Glomerular endothelial cell (primary cell): ENCODE results near the gene UNC13D.

- RAMPAGE, long total RNA, result no peak
Observed at GRCh38 chr17:75516699-75517310, 477 bp downstream of the TSEN54 start.

DNA sequence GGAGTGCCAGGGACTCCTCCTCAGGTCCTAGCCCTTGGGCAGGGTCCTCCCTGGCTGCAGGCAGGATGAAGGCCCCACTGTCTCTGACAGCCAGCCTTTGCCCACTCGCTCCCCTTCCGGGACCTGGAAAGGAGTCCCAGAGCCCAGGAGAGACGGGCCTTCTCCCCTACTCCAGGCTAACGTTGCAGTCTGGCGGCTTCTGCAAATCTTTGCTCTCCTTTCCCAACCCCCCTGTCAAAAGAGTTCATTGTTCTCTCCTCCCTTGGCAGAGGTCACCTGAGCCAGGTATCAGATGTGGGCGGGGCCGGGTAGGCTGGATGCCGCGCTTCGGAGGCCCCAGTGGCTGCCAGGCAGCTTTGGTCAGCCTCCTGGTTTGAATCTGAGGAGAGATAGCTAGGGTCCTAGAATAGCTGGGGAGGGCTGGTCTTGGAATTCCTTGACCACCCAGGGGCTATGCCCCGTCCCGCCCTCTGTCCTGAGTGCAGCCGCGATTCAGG lies 24.3 kb downstream of the LLGL2 start:
- RAMPAGE, long total RNA, result no peak

DNA sequence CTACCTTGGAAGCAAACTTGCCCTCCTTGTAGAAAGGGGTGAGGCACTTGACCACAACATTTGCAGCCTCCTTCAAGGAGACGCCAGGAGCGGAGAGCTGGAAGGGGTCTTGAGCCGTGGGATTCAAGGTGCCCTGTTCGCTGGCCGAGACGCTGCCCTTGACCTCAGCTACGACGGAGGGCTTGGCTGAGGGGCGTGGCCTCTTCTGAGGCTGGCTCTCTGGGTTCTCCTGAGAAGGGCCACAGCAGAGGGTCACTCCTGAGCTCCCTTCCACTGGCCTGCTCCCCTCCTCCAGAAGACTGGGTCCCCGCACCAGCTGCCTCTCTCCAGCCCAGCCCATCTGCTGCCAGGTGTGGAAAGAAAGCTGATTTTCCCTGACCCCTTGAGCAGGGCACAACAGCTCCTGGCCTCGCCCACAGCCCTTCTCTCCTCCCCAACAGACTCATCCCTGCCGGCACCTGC lies 5.0 kb upstream of the SMIM5 start:
- RAMPAGE, long total RNA, result no peak

GRCh38 chr17:75639304-75639796 lies 6.1 kb downstream of the SMIM5 start:
- RAMPAGE, long total RNA, result no peak

GRCh38 chr17:75641279-75641852 lies 4.7 kb upstream of the SMIM6 start:
- RAMPAGE, long total RNA, result no peak

DNA sequence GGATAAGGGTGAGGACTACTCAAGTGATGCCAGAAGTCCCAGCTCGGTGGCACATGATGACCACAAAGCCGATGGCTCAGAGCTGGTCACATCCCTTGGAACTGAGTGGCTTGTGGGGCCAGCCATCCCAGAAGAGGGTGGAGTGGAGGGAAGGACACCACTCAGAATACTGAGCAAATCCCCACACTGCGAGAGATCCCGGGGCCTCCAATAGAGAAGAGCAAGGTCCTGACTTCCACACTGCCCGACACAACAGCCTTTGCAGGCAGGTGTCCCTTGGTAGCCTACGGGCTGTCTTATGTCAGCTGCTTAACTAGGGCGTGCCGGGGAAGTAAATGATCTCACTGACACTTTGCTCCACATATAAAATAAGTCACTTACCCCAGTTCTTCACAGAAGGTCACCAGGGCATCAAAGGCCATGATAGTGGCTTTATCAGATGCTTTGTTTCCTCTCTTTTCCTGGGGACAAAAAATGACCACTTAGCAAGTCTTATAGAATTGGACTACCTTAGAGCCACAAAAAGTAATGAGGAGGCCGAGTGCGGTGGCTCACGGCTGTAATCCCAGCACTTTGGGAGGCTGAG lies 4.8 kb downstream of the SMIM6 start:
- RAMPAGE, long total RNA, result no peak

- RAMPAGE, long total RNA, result no peak
Observed at GRCh38 chr17:75698750-75699149, 22.5 kb upstream of the ITGB4 start.

DNA sequence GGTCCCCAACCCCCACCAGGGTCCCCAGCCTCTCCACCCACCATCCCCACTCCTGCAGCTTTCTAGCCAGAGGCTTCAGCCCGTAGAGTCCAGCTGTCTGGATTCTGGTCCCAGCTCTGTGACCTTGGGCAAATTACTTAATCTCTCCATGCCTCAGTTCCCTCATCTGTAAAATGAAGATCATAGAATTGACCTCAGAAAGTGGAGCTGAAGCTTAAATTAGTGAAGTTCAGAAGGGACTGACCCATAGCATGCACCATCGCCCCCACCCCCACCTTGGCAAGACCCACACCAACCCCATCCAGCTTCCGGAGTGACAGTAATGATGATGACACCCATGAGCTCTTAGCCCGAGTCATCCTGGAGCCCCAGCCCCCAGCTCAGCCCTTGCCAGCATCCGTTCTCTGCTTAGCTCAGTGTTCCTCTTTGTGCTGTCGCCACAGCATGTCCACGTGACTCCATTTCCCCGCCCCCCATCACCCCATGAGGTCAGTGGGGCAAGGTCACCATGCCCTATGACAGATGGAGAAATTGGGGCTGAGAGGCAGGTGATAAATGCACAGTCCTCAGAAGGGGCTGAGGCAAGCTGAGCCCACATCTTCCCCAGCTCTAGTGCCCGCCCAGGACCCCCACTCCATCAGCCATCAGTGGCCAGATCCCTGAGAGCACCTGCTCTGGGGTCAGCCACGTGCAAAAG lies 16.8 kb downstream of the ITGB4 start:
- RAMPAGE, long total RNA, result no peak

DNA sequence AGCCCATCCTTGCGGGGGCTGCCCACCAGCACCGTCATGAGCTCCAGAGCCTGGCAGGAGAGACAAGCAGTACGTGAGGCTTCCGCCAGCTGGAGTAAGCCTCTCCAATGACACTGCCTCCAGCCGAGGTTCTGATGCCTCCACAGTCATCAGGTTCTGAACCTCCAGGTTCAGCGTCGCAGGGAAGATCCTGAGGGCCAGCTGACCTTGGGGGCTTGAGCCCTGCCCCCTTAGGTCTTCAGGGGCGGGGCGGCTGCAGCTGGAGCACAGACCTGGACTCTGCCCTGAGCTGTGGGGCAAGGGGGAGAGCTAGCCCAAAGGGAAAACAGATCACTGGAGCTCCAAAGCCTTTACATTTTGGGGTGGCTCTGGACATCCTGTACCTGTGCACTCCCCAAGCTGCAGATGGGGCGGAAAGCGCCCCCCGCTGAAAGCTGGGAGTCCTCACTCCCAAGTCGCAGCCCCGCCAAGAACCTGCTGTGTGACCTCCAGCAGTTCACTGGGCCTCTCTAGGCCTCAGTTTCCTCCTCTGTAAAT lies 887 bp downstream of the GALK1 start:
- RAMPAGE, long total RNA, result no peak

DNA sequence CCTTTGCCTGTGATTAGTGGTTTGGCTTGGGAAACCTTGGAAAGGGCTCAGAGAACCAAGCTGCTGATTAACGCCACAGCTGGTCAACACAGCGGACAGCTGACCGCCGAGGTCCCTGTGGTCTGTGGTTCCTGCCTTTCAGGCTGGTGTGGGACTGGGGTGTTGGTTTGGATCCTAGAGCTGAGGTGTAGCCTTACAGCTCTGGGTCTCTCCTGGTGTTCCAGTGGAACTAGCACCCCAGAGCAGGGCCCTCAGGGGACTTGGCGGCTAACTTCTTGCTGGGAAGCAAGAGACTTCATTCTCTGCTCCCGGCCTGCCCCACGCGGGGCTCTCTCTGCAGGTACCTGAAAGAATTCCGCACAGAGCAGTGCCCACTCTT lies 24.8 kb downstream of the UNK start:
- RAMPAGE, long total RNA, result no peak

DNA sequence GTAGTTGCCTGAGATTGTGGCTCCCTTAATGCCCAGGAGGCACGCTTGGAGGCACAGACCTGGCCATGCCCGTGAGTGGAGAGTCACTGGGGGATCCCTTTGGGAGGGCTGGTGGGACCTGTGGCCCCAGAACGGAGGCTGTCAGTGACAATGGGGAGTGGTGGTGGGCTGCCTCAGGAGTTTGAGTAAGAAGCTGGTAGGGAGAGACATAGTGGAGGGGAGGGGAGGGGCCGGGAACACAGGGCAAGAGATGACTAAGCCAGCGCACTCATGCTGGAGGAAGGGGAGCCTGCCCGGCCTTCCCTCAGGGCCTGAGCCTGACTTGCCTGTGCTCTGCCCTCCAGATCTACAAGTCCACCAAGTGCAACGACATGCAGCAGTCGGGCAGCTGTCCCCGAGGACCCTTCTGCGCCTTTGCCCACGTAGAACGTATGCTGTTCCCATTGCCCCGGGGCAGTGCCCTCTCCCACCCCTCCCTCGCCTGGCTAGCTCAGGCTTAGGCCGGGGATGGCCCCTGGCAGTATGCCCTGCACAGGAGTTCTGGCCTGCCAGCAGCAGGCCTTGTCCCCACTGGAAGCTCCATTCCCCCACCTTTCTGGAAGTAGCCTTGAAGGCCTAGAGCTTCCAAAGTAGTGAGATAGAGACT lies 29.3 kb downstream of the UNC13D start:
- RAMPAGE, long total RNA, result no peak

- RAMPAGE, long total RNA, result no peak
Observed at GRCh38 chr17:75843580-75843949, 639 bp downstream of the UNC13D start.

DNA sequence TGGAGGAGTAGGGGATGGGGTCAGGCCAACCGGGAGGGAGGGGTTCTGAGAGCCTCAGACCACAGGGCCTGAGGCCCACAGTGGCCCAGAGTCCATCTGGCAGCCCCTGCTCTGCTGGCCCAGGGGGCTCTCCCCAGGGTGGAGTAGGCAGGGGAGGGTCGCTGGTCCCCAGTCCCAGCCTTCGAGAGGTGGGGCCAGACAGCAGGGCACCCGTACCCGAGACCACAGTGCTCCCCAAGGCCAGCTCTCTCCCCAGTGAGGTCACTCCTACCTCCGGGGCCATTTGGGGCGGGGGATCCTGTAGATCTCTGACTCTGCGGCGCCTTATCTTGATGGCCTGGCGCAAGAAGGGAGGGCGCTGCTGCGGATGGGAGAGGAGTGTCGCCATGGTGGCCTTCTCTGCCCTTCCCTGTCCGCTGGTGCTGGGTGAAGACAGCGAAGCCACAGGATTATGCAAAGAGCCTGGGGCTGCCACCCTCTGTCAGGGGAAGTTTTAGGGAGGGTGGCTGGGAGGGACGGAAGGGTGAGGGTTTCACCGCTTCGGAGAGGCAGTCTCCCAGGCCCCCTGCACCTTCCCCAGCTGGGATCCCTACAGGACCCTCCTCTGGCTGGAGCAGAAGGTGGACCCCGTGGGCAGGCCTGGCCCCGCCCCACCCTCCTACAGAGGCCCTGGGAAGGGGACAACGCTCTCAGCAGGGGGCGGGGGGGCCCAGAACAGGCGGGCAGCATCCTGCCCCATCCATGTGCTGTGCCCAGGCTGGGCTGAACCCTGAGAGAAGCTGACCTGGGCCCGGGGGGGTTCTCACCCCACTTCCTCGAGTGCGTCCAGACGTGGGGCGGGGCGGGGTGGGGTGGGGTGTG lies at the start of gene UNC13D:
Gene UNC13D, minus strand, starts transcription at position 455 of the 861 bp plus-strand sequence.
- RAMPAGE, long total RNA, result no peak

GRCh38 chr17:75869069-75870377 lies 8.9 kb downstream of the TRIM47 start:
- RAMPAGE, long total RNA, result no peak

DNA sequence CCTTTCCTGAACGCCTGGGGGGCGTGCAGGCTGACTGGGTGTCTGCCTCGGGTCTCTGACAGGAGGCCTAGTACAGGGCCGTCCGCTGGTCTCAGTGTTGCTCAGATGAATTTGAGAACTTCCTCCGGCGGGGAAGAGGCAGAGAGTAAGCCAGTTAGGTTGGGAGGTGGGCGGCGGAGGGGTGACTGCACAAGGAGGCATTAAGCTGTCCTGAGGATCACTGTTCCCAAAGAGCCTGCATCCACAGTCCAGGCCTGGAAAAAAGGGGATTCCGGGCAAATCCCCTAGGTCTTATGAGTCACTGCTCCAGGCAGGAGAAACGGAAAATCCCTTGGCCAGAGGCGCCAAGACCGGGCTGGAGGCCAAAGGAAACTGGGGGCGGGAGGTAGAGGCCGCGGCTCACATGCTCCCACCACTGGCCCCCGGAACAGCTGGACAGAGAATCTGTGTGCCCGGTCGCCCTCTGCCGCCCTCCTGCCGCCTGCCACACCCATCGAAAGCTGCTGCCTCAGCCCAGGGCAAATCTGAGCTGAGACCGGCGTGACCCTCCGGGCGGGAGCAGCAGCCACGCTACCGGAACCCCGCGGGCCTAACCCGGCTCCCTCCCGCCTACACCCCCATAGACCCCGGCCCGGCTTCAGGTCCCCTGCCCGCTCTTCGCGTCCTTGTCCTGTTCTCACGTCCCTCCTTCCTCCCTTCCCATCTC lies 1.2 kb downstream of the TRIM47 start:
- RAMPAGE, long total RNA, result no peak

- RAMPAGE, long total RNA, result no peak
Observed at GRCh38 chr17:76001055-76001708, 527 bp downstream of the CDK3 start.

DNA sequence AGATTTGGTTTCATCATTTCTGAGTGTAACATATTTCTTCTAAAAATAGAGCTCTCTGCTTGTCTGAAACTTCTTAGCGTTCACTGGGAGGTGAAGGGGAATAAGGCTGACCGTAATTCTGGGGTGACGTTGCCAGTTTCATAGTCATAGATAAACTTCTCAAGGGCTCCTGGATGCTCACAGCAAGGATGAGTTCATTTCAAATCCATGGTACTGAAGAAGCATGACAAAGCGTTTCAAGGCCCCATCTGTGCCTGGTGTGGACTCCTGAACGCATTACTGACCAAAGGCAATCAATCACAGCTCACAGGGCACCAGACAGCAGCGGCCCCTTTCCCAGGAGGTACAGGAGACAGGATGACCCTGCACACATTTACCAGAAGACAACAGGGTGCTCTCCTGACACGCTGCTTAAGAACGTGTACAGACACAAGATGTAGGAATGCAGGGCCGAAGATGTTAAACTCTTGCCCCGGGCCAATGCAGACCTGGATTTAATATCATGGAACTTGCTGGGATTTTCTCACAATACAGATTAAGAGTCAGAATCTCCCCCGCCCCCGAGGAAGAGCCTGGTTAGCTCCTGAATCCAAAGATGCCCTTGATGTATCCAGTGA lies 12.1 kb upstream of the EVPL start:
- RAMPAGE, long total RNA, result no peak

GRCh38 chr17:76053339-76053884 lies 18.9 kb downstream of the SRP68 start:
- RAMPAGE, long total RNA, result no peak

DNA sequence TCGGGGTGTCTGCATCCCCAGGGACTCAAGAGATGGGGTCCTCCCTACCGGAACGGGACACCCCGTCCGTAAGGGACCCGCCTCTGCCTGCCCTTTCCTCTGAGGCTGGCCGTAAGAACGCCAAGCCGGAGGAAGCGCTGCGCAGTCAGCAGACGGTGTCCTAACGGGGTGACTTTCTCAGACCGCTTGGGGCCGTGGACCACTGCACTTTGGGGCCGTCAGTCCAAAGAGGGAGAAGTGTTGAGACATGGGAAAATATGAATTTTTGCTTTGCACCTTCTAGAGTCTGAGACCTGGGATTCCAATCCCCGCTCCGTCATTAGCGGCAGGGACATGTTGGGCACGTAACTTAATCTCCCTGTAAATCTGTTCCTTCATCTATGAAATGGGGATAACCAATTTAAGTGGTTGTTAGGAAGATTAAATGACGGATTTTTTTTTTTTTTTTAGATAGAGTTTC lies 579 bp upstream of the SRP68 start:
- RAMPAGE, long total RNA, result no peak

DNA sequence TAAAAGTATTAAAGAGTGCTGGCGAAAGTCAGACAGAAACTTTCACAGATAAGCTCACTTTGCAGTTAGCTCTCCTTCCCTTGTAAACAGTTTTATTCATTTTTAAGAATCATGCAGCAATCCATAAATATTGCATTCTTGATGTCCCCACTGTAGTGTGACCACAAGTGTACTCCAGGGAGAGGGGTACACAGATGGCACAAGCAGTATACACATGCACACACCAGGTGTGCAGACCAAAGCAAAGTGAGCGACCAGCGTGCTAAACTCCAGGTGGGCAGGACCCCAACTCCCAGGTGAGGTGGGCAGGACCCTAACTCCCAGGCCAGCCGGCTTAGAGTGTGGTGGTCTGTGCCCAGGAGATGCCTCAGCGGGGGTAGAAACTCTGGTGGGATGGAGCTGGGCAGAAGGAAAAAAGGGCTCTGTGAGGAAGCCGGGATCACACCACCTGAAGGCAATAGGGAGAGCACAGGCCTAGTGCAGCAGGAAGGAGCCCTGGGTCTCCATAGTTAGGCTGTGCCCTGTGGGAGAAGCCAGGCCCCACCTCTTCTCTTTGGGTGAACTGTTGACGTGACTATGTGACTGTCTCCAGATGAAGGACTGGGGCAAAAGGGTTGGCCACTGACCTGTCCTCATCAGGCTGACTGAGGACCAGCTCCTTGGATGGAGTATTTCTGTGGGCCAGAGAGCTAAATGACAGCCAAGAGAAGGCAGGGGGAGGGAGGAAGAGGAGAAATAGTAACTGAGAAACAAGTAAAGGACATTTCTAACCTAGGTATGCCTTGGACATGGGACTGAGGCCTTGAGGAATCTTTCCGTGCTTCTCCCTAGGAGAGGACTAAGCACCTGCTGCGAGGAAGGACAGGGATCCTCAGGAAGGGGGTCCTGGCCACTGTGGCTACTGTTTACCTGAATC lies 1.6 kb upstream of the FOXJ1 start:
- RAMPAGE, long total RNA, result no peak